OVCAR3 (cell line): ENCODE measurements around the genes SYNC, YARS1 and S100PBP.

GRCh38 chr1:32335660-32335781 is 512 bp downstream of the MARCKSL1 start:
- RRBS: 2% methylated on average over 11 of the region's 18 CpGs

- RRBS: no CpG with 5 or more reads among the region's 5 CpGs
Measured at GRCh38 chr1:32339414-32340008, 3.5 kb upstream of the MARCKSL1 start.

GRCh38 chr1:32378262-32378680 is 15.9 kb downstream of the TSSK3 start:
- RRBS: 100% methylated on average over 1 of the region's 2 CpGs

DNA sequence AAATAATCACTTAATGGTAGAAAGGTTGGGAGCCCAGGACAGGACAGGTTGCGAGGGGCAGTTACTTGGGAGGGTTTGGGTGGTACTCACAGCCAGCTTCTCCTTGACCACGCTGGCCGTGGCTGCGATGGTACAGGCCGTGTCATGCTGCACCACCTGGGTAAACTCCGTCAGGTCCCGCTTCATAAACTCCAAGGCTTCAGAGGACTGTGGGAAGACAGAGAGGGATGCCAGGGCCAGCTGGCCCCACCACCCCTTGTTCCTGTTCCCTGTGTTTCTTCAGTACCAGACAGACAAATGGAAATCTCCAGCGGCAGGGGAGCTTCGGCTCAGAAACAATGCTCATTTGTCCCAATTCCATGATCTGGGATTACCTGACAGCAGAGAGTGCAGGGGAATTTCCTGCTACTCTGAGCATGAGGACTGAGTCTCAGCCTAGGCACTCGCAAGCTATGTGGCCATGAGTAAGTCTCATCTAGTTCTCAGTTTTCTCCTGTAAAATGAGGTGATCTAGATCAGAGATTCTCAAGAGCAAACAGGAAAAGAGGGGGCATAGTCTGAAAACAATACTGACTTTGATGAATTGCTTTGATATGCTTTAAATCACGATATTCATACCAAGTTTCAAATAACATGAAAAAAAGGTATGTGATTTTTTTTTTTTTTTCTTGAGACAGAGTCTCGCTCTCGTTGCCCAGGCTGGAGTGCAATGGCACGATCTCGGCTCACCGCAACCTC is 7.4 kb downstream of the BSDC1 start:
- RRBS: no CpG with 5 or more reads among the region's 16 CpGs

DNA sequence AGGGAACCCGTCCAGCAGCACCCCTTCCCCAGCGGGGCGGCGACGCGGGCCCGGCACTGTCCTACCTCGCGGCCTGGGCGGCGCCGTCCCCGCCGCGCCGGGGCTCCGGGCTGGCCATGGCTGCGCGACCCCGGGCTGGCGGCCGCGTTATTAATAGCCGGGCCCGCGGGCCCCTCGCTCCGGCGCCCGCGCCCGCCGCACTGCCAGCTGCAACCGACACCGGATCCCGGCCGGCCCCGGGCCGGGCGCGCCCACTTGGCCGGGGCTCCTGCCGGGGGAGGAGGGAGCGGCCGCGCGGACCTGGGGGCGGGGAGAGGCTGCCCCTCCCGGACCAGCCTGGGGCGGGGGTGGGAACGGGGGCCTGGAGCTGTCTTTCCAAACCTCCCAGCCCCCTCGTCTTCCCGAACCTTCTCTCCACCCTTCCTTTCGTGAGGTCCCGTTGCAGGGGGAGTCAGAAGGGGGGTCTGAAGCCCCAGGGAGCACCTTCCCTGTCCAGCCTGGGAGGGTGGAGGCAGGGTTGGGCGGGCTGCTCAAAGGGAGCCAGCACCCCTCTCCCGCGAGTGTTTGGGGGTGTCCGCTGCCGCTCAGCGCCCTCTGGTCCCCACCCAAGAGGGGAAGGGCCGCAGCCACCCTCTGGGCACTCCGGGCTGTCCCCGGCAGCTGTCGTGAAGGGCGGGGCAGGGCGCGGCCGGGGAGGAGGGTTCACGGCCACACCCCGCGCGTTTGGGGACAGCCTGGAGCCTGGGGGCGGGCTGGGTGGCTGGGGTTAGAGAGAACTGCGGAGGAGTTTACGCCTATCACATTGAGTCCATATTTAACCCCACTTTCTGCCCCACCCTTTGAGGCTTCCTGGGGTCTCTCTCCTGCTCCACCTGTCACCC is at the start of gene SYNC:
Gene SYNC, minus strand, starts transcription at position 228 of the 881 bp plus-strand sequence.
- RRBS: 6% methylated on average over 31 of the region's 76 CpGs

DNA sequence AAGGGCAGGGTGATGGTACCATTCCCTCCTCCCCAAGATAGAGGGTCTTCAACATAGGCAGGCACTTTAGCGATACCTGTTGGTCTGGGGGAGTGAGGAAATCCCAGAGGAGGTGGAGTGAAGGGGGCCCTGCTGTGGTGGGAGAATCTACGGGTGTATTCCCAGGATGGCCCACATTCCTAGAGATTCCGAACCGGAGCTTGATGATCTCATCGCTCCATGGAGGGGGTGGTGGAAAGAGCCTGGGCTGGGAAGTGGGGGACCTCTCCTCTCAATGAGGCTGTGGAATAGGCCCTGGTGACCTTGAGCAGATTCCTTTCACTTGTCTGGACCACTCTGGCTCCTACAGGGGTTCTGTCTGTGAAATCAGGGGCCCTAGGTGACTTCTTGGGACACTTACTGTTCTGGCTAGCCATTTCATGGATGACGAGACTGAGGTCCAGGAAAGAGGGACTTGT is 13.6 kb downstream of the KIAA1522 start:
- RRBS: no CpG with 5 or more reads among the region's 6 CpGs

GRCh38 chr1:32765426-32766079 is 23.9 kb downstream of the KIAA1522 start:
- RRBS: no CpG with 5 or more reads among the region's 26 CpGs

DNA sequence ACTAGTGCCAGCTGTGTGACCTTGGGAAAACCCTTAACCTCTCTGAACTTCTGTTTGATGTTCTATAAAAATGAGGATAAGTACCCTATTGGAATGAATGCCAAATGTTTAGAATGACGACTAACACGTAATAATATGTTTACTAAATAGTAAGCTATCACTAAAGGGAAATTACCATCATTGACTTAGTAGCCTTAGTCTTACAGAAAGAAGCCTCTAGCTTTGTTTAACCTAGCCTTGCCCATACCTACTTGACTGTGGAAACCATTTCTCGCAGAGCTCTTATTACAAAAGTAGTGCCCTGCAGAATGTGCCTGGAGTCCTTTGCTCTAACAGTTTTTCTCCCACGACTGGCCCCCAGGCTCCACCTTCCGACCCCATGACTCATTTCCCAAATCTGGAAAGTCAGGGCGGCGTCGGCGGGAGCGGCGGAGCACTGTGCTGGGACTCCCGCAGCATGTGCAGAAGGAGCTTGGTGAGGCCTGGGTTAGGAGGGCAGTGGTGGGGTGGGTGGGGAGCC is 27.7 kb downstream of the KIAA1522 start:
- RRBS: no CpG with 5 or more reads among the region's 12 CpGs

DNA sequence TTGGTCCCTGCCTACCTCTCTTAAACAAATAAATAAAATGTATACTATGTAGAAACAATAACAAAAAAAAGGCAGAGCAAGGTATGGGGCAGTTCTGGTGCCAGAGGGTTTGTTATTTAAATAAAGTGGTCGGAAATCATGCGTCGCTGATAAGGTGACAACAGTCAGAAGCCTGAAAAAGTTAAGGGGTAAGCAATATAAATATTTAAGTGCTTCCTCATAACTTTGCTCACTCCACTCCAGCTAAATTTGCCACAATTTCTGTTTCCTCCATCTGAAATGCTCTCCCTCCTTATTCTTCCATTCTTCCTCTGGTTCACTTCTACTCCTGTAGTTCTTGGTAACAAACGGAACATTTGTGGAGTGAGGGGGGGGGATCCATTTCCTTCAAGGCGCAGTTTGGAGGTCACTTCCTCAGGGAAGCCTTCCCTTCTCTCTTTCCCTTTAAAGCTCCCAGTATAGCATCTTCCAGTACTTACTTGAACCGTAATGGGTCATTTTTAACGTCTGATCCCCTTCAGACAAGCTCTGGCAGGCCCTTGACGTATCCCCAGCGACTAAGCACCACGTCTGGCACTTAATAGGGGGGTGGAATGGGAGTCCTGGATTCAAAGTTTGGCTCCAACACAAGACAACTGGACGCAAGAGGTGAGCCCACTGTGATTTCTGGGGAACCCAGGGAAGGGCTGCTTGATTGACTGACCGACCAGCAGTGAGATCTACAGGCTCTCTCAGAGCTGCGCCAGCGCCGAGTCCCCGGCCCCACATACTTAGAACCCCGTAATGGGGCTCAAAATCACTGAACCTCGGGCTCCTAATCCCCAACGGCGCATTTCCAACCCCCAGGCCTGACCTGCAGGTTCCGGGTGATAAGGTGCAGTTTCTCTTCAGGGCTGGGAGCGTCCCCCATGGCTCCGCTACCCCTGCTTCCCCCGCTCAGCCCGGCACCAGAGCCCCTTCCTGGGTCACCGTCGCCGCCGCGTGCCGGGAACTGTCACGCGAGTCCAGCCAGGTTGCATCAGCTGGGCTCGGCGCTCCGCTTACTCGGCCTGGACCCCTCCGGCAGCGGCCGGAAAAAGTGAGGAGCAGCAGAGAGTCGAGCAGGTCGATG is at the start of gene YARS1:
Gene YARS1, minus strand, starts transcription at position 1,024 of the 1,111 bp plus-strand sequence.
- RRBS: 7% methylated on average over 19 of the region's 42 CpGs

GRCh38 chr1:32817446-32818496 is at the start of gene S100PBP:
S100PBP (plus strand) TSS chr1:32817653.
- RRBS: 5% methylated on average over 24 of the region's 78 CpGs

DNA sequence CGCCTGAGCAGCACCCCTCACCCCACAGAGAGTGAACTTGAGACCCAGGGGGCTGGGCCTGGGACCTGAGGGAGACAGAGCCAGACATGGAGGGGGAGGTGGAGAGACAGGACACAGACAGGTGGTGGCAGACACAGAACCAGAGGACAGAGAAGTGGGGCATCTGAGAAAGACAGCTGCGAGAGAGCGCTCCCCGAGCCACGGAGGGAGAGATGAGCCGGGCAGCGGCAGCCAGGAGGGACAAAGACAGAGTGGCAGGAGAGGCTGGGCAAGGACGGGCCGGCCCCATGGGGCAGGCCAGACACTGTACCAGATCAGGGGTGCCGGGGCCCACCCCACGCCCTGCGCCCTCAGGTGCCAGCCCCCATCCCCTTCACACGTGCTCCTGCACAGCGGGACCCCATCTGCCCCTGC is 853 bp downstream of the FNDC5 start:
- RRBS: 93% methylated on average over 3 of the region's 14 CpGs

DNA sequence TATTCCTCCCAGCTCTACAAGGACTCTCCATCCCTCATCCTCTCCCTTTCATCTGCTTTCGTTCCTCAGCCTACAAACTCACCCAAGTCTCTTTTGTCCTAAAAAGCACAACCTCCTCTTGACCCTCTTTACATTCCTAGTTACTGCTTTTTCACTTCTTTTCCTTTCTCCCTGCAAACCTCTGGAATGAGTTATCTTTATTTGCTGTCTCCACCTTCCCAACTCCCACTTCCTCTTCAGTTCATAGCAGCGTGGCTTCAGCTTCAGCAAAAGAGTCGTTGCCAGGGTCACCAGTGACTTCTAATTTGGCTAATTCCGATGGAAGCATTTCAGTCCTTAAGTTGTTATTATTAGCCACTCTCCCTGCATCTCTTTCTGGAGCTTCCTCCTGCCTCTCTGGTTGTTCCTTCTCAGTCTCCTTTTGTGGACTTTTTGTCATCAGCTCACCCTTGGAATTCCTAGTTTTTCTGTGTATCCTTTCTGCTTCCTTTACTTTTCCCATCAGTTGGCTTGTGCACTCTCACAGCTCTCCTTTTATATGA is 6.3 kb upstream of the TMEM54 start:
- RRBS: no CpG with 5 or more reads among the region's 4 CpGs

GRCh38 chr1:32937051-32937458 is 27.6 kb downstream of the RNF19B start:
- RRBS: no CpG with 5 or more reads among the region's 4 CpGs

DNA sequence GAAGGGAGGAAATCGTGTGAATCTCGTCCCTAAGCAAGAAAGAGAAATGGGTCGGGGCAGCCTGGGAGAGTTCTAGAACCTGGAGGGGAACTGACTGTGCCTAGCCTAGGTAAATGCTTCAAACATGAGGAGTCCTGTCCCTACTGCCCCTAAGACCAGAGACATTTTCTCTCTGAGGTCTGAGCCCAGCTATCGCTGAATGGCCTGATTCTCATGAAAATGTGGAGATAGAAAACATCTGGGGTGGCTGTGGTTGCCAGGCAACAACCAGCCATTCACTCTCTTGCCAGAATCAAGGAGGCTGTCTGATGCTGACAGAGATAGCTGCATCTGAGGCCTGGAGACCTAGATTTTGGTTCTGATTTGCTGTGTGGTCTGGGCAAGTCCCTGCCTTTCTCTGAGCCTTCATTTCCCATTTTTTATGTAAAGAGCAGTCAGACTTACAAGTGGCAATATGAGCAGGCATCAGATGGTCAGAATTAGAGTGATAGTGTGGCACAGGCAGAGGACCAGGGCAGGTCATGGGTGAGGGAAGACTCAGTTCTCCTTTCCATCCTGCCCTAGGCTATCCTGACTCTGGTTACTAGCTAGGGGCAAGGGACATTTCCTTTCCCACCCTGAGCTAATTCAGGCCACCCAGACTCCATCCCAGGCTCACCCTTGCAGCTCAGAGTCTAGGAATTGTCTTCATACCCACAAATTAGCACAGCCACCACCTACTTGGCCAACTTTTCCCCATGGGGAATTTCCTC is 19.9 kb upstream of the RNF19B start:
- RRBS: no CpG with 5 or more reads among the region's 4 CpGs

- RRBS: no CpG with 5 or more reads among the region's 12 CpGs
Measured at GRCh38 chr1:32992983-32993581, 28.5 kb upstream of the RNF19B start.

GRCh38 chr1:33010989-33011683 is 25.5 kb downstream of the AK2 start:
- RRBS: no CpG with 5 or more reads among the region's 5 CpGs

- RRBS: no CpG with 5 or more reads among the region's 5 CpGs
Measured at GRCh38 chr1:33055364-33055563, 18.6 kb upstream of the AK2 start.

DNA sequence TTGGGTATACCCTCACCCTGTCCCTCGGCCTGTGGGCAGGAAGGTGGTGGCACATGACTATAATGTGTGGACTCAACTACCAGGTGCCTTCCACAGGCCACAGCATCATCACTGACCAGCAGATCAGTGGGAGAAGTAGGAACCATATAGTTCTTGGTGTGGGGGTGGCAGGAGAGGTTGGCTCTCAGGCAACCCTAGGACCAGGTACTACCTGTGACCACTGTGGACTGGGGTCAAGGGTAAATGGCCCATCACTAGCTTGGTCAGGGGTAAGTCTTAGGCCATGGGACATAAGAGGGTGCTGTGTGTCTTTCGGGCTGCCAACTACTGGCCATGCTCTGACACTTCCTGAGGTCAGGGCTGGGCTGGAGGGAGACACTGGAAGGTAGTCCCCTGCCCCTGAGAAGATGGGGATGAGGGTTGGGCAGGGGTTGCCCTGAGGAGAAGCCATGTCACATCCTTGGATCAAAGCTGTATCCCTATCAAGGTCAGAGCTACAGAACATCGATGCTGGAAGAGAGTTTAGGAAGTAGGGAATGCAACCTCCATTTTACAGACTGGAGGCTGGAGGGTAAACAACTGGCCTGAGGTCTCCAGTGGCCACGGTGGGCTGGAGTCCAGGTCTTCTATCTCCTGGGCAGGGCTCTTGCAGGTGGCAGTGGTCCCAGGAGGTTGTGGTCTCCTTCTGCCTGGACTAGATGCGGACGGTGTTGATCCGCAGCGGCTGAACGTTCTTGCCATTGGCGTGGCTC is 35.2 kb downstream of the TRIM62 start:
- RRBS: no CpG with 5 or more reads among the region's 10 CpGs

- RRBS: 93% methylated on average over 2 of the region's 5 CpGs
Measured at GRCh38 chr1:33149682-33150309, 32.0 kb downstream of the TRIM62 start.